Islet of Langerhans (tissue), 1 donor: ENCODE measurements around a stretch of chr15.

GRCh38 chr15:59528848-59529383 is 82.7 kb upstream of the GCNT3 start:
- RRBS: no CpG with 5 or more reads among the region's 9 CpGs

DNA sequence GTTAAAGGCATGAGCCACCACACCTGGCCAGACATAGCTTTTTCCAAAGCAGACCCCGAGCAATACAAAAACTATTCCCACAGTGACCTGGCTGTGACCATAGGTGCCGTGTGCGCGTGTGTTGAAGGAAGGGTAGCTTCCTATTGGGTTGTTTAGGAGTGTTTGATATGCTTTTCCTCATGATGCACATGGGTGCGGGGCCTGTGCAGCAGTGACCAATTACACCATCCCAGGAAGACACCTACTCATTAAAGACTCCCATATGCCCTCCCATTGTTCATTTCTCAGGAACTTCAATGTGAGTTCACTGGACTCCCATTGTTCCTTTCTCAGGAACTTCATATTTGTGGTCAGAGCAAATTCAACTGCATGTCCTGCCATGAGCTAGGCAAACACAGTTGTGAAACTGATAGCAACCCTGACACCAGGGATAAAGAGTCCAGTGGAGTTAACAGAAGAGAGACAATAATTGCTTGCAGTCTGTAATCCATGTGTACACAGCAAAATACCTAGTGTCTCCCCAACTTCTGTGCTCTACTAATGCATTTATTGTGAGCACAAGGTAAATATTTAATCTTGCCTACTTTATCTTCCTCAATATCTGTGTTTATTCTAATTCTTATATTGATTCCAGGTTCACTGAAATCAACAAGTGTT is 57.6 kb upstream of the GCNT3 start:
- RRBS: no CpG with 5 or more reads among the region's 5 CpGs

DNA sequence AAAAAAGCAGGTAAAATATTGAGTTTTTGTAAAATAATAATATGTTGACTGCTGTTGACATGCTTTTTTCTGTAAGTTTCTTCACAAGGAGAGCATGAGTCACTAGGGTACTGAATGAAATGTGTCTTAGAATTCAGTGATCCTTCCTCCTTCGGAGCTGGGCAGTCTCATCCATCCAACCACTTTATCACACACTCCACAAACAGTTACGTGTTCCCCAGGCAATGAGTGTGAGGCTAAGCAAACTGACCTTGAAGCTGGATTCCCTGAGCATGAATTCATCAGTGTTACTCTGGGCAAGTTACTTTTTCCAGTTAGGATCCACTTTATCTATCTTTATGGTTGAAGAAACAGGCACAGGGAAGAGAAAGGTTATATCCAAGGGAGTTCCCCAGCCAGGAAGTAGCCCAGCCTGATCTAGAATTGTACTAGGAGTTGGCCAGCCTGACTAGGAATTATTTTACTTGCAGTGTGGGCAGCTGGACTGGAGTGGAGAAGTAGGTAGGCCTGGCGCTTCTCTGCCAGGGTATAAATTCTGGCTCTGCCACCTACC is 17.1 kb upstream of the GCNT3 start:
- RRBS: no CpG with 5 or more reads among the region's 3 CpGs

- RRBS: no CpG with 5 or more reads among the region's 7 CpGs
Observed at GRCh38 chr15:59609625-59610118, 1.9 kb upstream of the GCNT3 start.

- RRBS: no CpG with 5 or more reads among the region's 3 CpGs
Observed at GRCh38 chr15:60347815-60348200, 50.0 kb downstream of the ANXA2 start.

DNA sequence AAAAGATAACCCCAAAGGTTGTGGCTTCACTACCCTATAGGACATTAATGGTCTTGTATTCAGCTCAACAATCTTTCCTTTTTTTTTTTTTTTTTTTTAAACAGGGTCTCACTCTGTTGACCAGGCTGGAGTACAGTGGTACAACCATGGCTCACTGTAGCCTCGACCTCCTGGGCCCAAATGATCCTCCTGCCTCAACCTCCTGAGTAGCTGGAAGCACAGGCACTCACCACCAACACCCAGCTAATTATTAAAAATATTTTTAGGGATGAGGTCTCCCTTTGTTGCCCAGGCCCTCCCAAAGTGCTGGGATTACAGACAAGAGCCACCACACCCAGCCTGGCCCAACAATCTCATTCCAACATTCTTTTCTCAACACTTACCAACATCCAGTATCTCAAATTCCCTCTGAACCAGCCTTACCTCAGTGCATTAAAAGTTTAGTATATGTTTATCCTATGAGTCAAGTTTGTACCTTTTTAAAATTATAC is 25.1 kb downstream of the ANXA2 start:
- RRBS: no CpG with 5 or more reads among the region's 1 CpG

GRCh38 chr15:60374177-60375245 is 23.3 kb downstream of the ANXA2 start:
- RRBS: no CpG with 5 or more reads among the region's 15 CpGs

DNA sequence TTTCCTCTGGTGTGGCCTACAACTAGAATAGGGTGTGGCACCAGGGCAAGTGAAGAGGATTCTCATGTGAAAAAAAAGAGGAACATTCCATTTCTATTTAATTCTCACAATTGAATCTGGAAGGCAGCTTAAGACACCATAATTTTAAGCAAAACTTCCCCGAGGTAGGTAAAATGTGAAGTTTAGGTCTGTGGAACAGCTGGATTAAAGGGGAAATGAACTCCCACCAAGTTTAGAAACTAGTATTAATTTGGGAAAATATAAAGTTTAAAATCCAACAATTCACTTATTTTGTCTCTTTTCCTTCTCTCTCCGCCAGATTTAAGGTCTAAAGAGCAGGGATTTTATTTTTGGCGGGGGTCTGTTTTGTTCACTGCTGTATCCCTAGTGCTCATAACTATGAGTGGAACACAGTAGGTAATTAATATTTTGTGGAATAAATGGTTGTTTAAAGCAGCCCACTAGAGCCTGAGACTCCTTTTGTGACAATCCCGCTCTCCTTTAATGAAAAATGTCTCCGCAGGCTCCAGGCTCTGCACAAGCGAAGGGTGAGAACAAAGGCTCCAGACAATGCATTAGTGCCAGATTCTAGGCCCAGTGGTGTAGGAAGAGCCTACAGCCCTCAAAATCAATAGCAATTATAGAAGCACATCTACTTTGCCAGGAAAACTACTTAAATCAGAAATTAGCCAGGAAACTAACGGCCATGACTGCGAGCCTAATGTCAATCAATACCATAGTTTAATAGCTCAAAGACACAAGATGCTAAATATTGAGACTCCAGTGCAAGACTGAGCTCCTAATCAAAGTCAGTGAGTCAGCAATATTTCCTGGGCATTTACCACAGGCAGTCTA is 2.6 kb downstream of the ANXA2 start:
- RRBS: no CpG with 5 or more reads among the region's 8 CpGs

GRCh38 chr15:60527643-60528391 is 48.9 kb upstream of the ICE2 start:
- RRBS: no CpG with 5 or more reads among the region's 3 CpGs

GRCh38 chr15:60559342-60559754 is 80.4 kb upstream of the ICE2 start:
- RRBS: no CpG with 5 or more reads among the region's 2 CpGs

GRCh38 chr15:60616102-60616640 is 137.2 kb upstream of the ICE2 start:
- RRBS: no CpG with 5 or more reads among the region's 7 CpGs

DNA sequence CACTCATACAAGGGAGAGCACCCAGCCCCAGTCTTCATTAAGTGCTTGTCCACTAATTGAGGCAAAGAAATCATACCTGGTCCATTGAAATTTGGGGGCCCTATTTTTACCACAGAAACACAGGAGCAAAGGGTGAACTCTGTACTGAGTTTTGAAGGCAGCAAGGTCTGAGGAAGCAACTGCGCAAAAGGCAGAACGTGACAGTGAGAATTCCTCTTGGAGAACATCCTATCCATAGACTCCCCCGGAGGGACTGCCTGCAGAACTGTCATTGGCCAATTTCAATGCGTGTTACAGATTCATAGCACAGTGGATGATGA is 138.3 kb upstream of the ICE2 start:
- RRBS: no CpG with 5 or more reads among the region's 4 CpGs

DNA sequence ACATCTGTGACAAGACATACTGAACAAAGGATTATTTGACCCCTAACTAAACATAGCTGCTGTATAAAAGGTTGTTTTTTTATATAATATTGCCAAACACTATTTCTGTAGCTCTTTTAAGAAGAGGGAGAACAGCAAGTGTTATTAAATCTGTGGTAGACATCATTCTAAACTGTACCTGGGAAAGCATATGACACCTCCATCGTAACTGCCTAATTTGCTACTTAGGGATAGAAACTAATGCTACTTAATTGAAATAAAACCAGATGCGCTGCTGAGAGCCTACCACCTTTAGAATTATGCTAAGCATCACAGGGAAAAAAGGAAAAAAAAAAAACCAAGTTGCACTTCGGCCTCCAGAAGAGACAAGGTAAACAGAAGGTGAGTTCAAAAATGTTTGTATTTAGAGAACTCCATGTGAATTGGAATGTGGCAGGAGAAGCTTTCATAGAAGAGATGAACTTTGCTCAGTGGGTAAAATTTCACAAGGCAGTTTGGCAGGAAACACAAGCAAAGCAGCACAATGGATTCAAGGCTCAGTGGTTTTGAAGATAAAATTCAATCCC is 256.4 kb upstream of the ICE2 start:
- RRBS: no CpG with 5 or more reads among the region's 3 CpGs

GRCh38 chr15:60776405-60776780 is 297.5 kb upstream of the ICE2 start:
- RRBS: no CpG with 5 or more reads among the region's 4 CpGs

- RRBS: no CpG with 5 or more reads among the region's 4 CpGs
Observed at GRCh38 chr15:60795917-60796443, 317.0 kb upstream of the ICE2 start.

DNA sequence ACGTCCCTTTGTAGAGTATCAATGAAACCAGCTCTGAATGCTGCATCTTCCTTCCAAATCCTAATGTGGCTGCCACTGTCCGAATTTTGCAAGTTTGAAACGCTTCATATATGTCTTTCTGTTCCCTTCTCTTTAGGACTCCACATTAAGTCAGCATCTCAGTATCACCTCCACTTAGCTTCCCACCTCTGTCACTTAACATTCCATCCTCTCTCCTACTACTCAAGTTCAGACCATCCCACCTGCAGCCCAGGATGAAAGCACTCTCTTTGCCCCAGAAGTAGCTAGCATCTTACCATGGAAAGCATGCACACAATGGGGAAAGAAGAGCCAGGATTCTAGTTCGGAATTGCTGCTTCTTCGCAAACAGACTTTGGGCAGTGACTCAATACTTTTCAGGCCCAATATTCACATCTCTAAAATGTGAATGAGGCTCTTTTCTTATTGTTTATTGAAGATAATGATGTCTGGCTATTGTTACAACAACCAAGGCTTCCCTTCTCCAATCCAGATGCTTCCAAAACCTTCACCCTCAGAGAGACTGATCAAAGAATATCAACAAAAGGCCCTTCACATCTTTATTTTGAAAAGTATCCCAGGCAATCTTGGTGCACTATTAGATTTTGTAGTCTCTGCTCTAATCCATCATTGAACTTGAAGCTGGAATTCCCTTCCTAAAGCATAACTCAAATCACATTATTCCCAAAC is 208.9 kb downstream of the RORA start:
- RRBS: no CpG with 5 or more reads among the region's 5 CpGs

- RRBS: no CpG with 5 or more reads among the region's 8 CpGs
Observed at GRCh38 chr15:61327045-61327626, 98.0 kb upstream of the RORA start.

DNA sequence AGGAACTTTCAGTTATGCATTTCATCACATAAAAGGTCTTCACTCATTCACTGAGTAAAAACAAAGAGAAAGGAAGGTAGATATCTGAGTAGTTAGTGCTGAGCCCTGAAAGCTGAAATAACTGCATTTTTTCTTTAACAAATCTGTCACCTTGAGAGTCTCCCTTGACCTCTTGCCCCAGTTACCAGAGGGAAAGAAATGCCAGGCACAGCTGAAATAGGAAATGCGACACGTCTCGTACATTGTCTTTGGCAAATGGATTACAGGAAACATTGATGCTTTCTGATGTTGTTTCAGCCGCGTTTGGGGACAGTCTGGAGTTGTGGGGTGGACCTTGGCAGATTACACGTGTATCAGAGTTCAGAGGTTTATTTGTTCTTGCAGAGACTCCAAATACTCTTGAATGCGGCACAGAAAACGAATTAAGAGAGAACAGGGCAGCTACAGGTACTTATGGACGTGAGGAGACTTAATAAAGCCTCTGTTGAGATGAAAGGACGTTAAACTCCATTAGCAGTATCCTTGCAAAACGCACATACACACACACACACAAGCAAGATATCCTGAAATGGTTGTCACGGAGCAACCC is 272.7 kb upstream of the RORA start:
- RRBS: no CpG with 5 or more reads among the region's 12 CpGs

DNA sequence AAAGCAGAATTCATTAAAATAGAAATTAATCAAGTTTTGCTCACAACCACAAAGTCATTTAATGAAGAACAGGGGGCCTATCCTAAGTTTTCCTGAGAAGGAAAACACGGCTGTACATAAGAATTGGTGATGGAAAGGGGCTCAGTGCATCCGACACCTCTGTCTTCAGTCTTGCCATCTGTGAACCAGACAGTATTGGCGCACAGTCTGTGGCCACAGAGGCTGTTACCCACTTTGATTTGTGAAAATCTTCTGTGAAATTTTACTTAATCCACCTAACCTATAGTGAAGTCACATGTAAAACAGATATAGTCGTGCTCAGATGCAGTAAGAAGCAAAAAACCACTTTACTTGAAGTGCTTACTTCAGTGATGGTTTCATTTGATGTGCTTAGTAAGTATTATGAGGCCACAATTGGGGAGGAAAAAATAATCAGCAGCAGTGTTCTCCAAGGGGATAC is 281.1 kb upstream of the RORA start:
- RRBS: no CpG with 5 or more reads among the region's 4 CpGs

- RRBS: no CpG with 5 or more reads among the region's 12 CpGs
Observed at GRCh38 chr15:62165961-62166482, 937 bp upstream of the C2CD4B start.